ENCODE measurements around a stretch of chr2.

GRCh38 chr2:188035407-188035923, 256.2 kb upstream of the GULP1 start:
- PRO-cap = no peak

DNA sequence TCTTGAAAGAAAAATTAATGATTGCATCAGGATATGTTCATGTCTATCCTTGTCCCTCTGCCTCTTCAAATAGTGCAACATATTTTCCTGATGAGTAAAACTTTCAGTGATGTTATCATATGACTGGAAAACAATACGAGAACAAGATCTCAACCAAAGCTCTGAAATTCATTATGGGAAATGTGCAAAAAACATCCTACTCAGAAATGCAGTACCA, 149.0 kb upstream of the GULP1 start:
- PRO-cap = no peak

DNA sequence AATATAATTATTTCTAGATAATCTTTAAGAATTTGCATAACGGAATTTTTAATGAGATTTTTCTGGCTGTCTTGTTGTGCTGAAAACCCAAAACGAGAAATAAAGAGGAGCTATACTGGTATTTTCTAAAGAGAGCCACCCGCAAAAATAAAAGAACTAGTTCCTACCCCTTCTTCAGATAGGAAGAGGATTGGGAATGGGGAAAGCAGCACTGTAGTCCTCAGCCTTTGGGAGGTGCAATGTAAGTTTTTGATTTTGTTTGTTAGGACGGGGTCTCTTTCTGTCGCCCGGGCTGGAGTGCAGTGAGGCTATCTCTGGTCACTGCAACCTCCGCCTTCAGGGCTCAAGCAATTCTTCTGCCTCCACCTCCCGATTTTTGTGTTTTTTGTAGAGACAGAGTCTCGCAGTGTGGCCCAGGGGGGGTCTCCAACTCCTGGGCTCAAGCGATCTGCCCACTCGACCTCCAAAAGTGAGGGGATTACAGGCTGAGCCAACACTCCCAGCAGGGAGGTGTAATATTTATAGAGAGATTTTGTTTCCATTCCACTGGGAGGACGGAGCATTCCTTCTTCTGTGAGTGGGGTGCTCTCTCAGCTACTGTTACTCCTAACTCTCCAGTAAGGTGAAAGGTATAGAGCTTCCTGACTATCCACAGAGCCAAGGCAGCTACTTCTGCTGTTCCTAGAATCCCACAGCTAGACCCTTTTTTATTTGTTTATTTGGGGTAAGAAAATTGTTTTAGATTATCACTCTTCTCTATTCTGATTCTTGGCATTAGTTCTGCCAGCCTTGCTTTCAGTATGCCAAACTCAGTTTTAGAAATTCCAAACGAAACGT, 13.1 kb upstream of the GULP1 start:
- PRO-cap = no peak

GRCh38 chr2:189010125-189010538, 36.0 kb downstream of the COL3A1 start:
- PRO-cap = no peak

- PRO-cap = no peak
Measured at GRCh38 chr2:189011619-189012338, 37.6 kb downstream of the COL3A1 start.

DNA sequence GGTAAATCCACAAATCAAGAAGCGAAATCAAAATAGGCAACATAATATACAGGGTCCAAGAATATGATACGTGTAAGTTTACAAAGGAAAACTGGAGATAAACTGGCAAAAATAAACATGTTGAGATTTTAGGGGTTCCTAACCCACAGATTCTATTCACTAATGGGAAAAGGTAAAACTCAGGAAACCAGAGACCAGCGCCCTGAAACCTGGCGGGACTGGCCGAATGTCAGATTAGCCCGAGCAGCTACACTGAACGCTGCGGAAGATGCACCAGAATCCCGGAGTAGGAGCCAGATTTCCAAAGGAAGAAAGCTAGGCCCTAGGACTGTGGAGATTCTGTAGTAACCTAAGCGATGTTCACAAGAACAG, 688 bp upstream of the WDR75 start:
- PRO-cap = no peak

DNA sequence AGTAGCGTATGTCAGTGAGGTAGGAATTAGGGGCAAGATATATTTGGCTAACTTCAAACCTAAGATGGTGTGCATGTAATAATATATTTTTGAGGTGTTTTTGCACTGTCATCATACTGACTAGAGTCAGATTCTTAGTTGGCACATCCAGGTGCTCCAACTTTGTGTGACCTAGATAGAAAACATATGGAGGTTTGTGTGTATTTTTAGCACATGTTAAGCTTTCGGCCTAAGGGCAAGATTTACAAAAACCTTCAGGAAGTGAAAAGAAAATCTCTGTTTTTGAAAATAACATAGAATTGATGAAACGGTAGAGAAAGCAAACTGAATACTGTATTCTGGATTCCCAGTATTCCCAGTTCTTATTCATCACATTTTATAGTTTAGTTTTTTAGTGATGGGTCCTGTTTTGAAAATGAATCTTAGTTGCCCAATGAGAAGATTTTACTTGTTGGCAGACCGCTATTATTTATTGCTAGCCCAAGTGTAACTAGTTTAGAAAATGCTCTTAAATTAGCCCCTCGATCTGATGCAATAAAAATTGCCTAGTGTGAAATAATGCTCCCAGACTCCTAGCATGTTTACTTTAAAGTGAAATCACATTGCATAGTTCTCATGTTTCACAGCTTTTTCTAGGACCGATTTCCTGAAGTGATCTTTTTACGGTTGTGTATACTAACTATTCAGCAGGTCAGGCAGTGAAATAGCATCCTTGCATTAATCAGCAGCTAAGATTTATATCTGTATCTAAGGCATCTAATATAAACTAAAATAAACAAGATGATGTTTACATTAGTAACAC, 52.2 kb downstream of the PMS1 start:
- PRO-cap = no peak

- PRO-cap = no peak
Measured at GRCh38 chr2:190472052-190472874, 62.3 kb downstream of the NEMP2 start.

- PRO-cap = no peak
Measured at GRCh38 chr2:190497369-190497804, 37.1 kb downstream of the NEMP2 start.

- PRO-cap = no peak
Measured at GRCh38 chr2:190545638-190546142, 11.2 kb upstream of the NEMP2 start.

GRCh38 chr2:190683777-190684215, 34.9 kb downstream of the NAB1 start:
- PRO-cap = no peak

GRCh38 chr2:190809781-190810482, 70.7 kb upstream of the GLS start:
- PRO-cap = no peak

DNA sequence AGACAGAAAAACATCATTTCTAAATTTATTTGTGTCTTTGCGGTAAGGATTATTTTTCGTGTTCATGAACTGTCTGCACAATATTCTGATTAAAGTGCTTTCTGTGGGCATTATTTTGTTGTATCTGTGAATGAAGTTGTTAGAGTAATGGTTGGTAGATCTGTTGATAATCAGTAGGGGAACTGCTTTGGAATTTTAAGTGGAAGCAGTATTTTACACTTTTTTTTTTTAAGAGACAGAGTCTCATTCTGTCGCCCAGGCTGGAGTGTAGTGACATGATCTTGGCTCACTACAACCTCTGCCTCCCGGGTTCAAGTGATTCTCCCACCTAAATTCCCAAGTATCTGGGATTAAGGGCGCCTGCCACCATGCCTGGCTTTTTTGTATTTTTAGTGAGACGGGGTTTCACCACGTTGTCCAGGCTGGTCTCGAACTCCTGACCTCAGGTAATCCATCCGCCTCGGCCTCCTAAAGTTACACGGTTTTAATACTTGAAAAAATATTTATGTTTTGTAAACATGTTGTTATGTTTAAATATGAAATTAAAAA, 16.3 kb downstream of the GLS start:
- PRO-cap = no peak

- PRO-cap = no peak
Measured at GRCh38 chr2:190942926-190943564, 62.4 kb downstream of the GLS start.

DNA sequence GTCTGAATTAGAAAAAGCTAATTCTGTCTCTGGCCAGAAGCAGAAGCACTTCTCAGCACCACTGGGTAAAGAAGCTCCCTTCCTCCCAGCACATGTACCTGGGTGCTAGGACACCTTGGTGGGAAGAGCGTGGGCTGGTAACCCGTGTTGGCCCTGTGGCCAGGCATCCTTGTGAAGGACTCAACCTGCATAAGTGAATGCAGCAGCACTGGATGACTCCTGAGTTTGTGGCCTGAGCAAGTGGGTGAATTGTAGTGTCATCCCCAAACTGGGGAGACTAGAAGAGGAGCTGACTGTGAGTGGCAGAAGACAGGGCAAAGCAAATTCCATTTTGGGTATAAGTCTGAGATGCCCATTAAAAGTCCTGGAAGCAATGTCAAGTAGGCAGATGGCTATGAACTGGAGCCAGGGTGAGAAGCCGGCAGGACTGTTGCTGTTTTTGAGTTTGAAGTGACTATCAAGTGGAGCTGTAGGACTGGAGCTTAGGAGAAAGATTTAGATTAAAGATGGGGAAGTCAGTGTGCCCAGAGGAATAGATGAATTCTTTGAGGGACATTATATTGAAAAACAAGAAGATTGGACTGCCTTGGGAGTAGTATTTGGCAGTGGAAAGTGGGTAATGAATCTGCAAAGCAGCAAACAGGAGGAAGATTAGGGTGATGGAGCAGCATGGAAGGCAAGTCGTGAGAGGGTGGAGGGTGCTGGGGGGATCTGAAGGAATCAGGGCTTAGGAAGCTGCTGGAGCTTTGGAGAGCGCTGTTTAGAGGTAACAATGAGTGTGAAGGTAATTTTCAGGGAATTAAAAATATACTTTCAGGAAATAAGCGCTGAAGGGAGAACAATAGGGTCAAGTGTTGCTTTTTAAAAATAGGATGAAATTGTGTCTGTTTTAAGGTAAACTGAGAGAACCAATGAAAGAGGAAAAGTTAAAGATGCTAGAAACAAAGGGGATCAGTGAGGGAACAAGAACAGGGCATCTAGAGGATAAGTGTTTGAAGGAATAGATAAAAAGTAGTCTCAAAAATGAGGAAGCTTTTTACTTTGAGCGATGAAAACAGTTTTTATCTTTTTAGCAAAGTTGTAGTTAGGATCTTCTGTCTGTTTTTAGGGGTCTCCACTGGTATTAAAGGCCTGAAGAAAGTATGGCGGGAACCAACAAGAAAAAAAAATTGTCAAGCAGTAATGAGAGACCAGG, 63.0 kb downstream of the STAT1 start:
- PRO-cap = no peak

DNA sequence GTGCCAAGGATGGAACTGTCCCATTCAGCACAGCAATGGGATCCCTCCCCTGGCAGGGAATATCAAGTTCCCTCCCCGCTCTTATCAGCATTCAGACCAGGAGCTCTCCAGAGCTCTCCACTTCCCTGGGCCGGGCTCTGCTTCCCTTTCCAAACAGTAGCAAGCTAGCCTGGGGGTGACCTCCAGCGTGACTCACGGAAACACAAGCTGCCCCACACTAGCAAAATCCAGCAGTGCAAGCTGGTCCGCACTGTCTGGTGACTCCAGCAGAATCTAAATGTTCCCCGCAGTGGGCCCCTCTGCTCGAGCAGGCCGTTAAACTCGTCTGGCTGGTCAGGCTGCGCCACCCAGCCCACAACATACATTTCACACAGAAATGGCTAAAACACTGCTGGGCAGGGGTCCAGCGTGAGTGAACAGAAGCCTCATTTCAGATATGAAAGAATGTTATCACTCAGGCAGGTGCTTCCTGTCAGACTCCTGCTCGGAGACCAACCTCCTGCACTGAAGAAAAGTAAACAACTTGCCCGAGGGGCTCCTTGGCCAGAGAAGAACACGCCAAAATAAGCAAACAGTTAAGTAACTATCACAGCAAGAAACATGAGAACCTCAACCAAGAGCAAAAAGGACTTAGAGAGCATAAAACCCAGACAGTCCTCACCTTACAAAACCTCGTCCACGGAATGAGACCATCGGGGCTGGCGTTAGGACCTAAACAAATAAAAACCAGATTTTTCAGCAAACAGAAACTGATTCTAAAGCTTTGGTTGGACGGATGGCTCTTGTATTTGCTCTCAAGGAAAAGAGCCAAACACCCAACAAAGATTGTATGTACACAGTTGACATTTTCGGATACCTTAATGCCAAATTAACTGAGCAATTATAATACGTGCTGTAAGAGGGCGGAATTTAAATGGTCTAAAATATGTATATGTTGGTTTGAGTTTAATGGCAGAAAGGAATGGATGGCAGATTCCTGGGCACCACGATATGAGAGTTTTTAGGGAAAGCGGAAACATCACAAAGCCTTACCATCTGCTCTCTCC, 33.7 kb downstream of the STAT1 start:
- PRO-cap = no peak

DNA sequence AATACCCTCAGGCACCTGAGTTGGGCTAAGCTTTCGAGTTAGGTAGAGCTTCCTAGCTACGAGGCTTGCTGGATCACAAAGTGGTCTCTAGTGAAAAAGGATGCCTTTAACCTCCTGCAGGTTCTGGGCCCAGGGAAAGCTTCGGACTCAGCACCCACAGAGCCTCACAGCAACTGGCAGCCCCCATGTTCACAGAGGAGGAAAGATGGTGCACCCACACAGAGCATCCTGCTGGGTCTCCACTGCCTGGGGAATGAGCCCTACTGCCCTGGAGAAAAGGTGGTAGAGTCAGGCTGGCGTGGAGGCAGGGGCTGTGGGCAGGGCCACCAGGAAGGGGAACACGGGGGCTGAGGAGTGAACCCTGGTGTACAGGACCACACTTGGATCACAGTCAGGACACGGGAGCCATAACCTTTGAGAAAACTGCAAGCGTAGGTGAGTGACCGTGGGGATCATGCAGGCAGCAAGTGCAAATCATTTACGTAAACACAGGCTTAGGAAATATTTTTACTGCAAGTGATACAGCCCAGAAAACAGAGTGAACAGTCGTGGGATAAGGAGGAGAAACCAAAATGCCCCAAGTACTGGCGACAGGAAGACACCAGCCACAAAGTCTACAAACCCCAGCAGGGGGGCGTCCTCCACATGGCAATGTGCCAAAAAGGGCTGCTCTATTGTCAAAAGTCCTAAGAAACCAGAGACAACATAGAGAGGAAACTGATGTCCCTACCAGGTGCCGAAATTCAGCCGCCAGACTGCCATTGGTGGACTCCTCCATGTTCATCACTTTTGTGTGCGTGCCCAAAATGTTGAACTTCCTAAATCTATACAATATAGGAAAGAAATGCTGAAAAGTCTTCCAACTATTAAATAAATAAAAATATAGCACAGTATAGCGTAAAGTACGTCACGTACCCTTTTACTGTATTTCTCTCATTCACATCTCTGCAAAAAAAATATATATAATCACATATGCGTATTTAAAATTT, 27.6 kb downstream of the STAT1 start:
- PRO-cap = no peak

DNA sequence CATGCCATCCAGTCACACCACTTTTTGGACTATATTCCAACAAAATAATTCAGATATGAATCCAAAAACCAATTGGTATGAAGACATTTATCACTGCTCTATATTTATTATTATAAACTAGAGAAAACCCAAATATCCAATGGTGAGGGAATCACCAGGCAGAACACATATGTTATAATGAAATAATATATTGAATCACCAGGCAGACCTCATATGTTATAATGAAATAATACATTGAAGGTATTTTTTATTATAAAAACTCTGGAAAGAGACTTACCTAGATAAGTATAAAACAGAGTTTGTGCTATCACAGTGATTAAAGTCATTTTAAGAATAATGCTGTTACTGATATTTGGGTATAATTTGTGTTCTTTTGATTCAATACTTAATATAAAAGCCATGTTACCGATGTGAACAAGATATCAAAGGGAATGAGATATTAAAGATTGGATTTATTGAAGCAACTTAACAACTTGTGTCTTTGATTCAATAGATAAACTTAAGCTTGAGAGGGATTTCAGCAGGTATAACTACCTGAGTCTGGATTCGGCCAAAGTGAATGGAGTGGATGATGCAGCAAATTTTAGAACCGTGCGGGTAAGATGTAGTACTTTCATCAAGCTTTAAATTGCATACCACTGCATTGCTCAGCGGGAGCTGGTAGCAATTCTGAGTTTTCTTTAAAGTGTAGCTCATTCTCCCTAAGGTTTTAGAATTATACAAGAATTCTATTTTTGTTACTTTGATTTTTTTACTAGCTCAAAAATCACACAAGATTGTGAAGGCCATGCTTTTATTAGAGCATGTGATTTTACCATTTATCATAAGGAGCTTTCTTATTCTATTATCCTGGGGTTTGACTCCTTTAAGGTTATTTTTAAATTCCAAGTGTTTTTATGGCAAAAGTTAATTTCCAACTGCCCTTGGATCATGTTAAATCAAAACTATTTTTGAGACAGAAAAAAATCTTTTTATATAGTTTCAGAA, 116.9 kb downstream of the MYO1B start:
- PRO-cap = no peak

- PRO-cap = no peak
Measured at GRCh38 chr2:191436812-191437081, 191.5 kb downstream of the MYO1B start.

DNA sequence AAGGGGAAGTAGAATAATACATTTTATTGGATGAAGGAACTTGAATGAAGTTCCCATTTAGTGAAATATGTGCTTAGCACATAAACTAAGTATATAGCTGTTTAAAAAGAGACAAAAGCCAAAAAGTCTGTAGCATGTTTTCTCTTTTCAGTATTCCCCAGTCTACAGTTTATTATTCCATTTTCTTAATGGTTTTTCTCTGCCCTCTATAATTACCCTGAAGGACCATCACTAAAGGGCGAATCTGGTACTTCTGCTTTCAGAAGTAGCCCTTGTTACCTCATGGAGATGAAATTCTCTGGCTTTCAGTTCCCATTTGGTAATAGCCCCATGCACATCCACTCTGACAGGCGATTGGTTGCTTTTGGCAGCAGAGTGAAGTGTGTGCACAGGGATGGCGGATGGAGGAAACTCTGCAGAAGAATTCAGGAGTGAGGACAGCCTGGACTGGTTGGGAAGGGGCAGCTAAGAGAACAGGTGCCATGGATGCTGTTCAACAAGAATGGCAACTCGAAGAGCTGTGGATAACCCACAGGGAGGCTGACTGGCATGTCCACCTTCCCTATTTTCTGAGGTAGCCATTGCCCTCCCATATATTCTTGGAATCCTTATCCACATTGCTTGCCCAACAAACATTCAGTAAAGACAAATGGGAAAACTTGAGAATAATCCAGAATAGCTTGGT, 66.3 kb upstream of the NABP1 start:
- PRO-cap = no peak

Measured in SUDHL5 (cell line).